MCF 10A (cell line): ENCODE measurements around a stretch of chr1.

- PRO-cap = no peak
- RRBS = no CpG with 5 or more reads among the region's 7 CpGs
These were observed 38.4 kb downstream of the GPR3 start for GRCh38 chr1:27430632-27431347.

- PRO-cap = no peak
- RRBS = no CpG with 5 or more reads among the region's 4 CpGs
These were observed 44.7 kb downstream of the WASF2 start for GRCh38 chr1:27445009-27446000.

GRCh38 chr1:27504169-27505720 lies 14.8 kb upstream of the WASF2 start:
- PRO-cap = no peak
- RRBS = no CpG with 5 or more reads among the region's 26 CpGs

DNA sequence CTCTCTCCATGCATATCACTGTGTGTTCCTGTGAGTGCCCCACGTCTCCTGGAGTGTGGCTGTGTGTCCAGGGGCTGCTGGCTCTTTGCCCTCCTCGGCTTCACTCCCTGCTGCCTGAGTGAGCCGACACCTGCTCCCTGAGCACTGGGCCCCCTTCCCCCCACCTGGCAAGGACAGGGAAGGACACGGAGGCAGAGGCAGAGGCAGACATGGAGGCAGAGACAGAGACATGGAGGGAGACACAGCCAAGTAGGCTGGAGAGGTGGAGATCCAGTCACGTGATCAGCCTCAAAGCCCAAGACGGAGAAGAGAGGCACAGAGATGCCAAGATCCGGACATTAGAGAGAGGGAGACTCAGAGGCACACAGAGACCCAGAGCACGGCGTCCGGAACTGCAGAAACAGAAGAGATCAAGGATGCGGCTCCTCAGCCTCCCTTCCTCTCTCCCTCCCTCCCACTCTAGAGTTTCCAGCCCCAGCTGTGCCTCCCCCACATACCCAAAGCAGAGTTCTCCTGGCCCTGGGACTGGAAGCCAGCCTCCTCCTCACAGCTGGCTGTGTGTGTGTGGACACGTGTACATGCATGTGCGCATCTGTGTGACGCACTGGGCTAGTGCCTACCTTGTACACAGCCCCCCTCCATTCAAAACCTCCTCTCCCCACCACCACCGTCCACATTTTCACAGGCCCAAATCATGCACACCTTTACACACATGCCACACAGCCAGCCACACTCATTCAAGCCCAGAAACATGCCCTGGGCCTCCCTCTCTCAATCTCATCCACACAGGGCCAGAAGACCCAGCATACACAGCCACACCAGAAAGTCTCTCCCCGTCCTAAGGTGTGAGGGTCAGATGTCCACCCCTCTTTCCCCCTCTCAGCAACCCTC lies 39.1 kb upstream of the WASF2 start:
- PRO-cap = no peak
- RRBS = 87% methylated on average over 4 of the region's 16 CpGs

- PRO-cap = no peak
- RRBS = no CpG with 5 or more reads among the region's 9 CpGs
These were observed 54.7 kb upstream of the WASF2 start for GRCh38 chr1:27544641-27545185.

GRCh38 chr1:27562093-27562592 lies 41.8 kb downstream of the AHDC1 start:
- PRO-cap = no peak
- RRBS = no CpG with 5 or more reads among the region's 19 CpGs

DNA sequence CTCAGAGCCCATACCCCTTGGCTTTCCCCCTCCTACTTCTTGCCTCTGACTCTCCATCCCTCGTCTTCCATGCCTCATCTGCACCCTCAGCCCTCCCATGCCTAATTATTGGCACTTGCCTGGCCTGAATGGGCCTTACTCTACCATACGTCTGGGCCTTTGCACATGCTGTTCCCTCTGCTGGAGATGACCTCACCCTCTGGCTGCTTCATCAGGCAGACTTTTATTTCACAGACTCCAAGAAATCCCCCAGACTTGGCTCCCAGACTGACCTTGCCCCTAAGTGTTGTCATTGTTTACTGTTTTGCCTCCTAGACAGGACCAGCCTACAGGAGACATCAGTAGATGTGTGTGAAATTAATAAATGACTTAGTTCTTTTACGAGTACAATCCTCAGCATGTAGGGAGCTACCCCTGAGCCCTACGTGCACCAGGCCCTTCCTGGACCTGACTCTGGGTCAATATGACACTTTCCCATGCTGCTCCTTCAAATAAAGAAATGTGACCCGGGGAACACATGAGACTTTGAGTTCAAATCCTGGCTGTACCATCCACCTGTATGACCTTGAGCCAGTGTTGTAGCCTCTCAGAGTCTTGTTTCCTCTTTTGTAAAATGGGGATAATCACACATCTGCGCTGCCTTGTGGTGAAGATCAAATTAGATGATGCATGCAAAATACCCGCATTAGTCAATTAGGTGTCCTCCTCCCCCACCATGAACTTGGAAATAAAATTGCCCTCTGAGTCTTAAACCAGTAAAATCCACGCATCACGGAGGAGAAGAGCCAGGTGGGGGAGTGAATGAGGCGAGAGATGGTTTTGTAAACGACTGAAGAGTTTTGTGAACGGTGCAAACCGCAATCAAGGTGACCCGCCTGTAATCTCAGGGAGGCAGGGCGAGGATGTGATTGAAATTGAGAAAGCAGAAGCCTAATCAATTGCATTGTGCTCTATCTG lies 5.5 kb upstream of the AHDC1 start:
- PRO-cap = no peak
- RRBS = no CpG with 5 or more reads among the region's 15 CpGs

GRCh38 chr1:27614766-27615506 lies 11.0 kb upstream of the AHDC1 start:
- PRO-cap = no peak
- RRBS = 49% methylated on average over 9 of the region's 36 CpGs

GRCh38 chr1:27662510-27663620 lies 9.1 kb downstream of the IFI6 start:
- PRO-cap = no peak
- RRBS = no CpG with 5 or more reads among the region's 15 CpGs

- PRO-cap = no peak
- RRBS = no CpG with 5 or more reads among the region's 2 CpGs
These were observed 20.3 kb downstream of the PPP1R8 start for GRCh38 chr1:27850738-27851395.

GRCh38 chr1:27879055-27879585 lies 6.8 kb downstream of the THEMIS2 start:
- PRO-cap = no peak
- RRBS = no CpG with 5 or more reads among the region's 8 CpGs

GRCh38 chr1:27884232-27884997 lies 12.1 kb downstream of the THEMIS2 start:
- PRO-cap = no peak
- RRBS = no CpG with 5 or more reads among the region's 22 CpGs

- PRO-cap = no peak
- RRBS = no CpG with 5 or more reads among the region's 11 CpGs
These were observed 16.7 kb upstream of the EYA3 start for GRCh38 chr1:28104892-28105639.

DNA sequence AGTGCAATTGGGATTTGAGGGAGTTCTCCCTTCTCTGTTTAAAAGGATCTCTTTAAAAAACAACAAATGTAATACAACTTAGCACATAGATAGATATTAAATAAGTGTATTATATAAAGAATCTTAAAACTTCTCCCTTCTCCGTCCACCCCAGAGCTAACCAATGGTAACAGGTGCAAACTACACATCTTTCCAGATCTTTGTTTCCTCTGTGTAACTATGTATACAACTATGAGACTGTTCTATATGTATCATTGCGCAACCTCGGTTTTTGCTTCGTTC lies 10.3 kb downstream of the ATP5IF1 start:
- PRO-cap = bidirectional peak, plus-strand start outside the sequence, minus-strand start at position 165 of the sequence
- RRBS = no CpG with 5 or more reads among the region's 4 CpGs

- PRO-cap = no peak
- RRBS = no CpG with 5 or more reads among the region's 11 CpGs
These were observed 11.0 kb upstream of the SESN2 start for GRCh38 chr1:28248164-28248867.

DNA sequence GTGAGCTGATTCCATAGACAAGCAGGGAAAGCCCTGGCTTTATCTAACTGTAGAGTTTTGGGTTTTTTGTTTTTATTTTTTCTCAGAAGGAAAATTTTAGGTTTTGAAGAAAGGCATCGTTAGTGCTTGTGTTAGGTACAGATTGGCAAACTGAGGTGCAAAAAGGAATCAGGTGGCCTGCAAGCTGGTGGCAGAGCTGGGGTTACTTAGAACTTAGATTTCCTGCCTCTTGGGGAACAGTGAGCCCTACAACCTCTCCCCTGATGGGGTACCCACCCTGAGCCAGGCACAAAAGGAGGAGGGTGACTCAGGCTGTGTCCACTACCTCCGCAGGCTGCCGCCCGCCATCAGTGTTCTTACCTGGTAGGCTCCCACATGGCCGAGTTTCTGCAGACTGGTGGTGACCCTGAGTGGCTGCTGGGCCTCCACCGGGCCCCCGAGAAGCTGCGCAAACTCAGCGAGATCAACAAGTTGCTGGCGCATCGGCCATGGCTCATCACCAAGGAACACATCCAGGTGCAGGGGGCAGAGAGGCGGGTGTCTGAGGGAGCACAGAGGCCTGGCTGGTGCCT lies 12.7 kb downstream of the SESN2 start:
- PRO-cap = no peak
- RRBS = no CpG with 5 or more reads among the region's 12 CpGs

GRCh38 chr1:28746318-28746582 lies 9.5 kb downstream of the YTHDF2 start:
- PRO-cap = no peak
- RRBS = no CpG with 5 or more reads among the region's 4 CpGs

DNA sequence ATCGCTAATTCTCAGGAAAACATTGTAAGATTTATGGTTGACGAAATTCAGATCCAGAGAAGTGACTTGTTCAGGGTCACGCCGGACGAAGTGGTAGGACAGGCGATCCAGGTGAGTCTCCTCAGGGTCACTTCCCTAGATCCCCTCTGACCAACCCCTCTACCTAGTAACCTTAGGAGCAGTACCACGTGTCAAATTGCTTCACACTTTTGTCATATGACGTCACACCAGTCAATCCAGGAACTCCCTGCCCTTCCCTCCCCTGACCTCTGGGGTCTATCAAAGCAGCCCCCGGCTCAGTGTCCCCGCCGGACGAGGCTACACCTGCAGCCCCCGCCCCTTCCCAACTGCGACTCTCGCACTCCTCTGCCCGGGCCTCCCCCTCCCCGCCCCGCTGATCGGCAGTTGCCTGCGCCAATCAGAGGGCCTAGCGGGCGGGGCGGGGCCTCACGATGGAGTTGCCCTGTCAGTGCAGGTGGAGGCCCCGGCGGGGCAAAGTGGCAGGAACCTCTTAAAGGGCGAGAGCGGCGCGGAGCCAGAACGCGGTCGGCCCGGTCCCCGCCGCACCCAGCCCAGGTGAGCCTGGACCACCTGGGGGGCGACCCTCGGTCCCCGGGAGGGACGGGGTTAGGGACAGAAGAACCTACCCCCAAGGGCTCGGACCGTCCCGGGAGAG lies 27.6 kb upstream of the EPB41 start:
- PRO-cap = bidirectional peak, plus-strand start at position 466 of the sequence, minus-strand start at position 349 of the sequence
- RRBS = under 1% methylated on average over 25 of the region's 43 CpGs

- PRO-cap = no peak
- RRBS = no CpG with 5 or more reads among the region's 1 CpG
These were observed 40.6 kb downstream of the TMEM200B start for GRCh38 chr1:29083217-29083474.

GRCh38 chr1:29119434-29120117 lies 4.1 kb downstream of the TMEM200B start:
- PRO-cap = no peak
- RRBS = no CpG with 5 or more reads among the region's 13 CpGs